Heart (tissue), 3 donors: Measurements from ENCODE around the genes CT47A3 and THOC2.

DNA sequence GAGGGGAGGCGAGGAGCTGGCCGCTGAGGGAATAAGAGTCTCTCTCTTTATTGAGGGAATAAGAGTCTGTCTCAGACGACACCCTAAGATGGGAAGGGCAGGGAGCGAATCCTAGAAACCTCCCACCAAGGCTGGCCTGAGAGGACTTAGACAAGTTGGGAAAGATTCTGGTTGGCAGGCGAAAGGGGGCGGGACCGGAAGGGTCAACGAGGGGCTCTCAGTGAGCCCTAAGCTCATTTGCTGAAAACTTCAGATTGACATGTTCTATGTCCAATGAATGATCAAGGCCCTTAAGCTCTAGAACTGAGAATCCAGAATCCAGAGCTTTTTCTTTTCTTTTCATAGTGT lies at the start of gene CT47A3:
Gene CT47A3 (minus strand): TSS at position 176 of the 348 bp plus-strand sequence.
- RAMPAGE, long total RNA, 2 experiments: no peak in any of the 2 experiments

GRCh38 chrX:123184704-123185079 lies 614 bp downstream of the GRIA3 start:
- RAMPAGE, long total RNA, 2 experiments: no peak in any of the 2 experiments

GRCh38 chrX:123613331-123613944 lies 119.4 kb downstream of the THOC2 start:
- RAMPAGE, long total RNA, 2 experiments: no peak in any of the 2 experiments

GRCh38 chrX:123627663-123628019 lies 105.2 kb downstream of the THOC2 start:
- RAMPAGE, long total RNA, 2 experiments: no peak in any of the 2 experiments

GRCh38 chrX:123648449-123648987 lies 84.3 kb downstream of the THOC2 start:
- RAMPAGE, long total RNA, 2 experiments: no peak in any of the 2 experiments

DNA sequence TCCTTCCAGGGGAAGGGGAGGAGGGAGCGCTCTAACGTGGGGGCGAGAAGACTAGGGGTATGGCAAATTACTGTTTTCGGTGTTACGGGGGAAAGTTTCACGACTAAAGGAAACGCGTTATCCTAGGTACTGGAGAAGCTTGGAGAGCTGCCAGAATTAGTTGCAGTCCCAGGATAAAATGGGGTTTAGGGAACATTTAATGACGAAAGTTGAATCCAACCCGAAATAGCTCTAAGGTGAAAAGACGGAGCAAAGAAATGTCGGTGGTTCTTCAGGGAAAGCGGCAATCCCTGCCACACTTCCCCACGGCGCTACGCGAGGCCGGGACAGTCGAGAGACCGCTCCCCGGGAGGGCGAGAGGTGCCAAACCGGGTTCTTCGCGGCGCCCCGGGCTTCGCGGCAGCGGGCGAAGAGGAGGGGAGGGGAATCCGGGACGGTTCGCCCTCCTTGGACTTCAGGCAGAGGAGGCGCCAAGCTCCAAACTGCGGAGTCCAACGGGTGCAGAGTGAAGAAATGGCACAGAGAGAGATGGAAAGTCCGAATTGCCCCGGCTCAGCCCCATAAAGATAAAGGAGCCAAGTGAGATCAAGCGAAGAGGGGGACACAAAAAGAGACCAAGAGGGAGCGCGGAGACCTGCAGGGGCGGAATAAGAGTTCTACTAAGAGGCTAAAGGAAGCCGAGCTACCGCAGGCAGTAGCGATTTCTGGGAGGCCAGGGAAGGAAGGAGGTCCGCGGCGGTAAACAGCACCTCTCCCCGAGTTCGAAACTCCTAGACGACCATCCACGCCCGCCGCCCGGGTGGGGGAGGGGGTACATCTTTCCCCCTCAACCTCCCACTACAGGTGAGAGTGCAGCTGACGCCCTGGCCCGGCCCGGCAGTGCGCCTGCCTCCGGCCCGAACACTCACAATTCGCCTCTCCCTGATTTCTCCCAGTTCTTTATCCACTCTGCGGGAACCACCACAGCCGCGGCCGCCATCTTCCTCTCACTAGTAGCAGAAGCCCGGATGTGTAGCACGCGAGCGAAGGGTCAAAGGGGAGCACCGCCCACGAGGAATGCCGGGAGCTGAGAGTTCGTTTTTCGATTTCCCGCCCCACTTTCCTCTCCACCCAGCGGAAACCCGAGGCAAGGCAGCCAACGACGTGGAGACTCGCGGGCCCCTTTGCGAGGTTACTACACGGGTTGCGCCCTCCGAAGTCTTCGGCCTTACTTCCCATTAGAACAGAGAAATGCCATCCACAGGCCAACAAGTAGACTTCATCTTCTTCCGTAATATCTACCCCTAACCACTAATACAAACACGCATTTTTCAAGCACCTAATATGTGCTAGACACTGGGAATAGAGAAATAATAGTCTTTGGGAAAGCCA lies at the start of gene THOC2:
Gene THOC2 (minus strand): TSS at position 1,009 of the 1,371 bp plus-strand sequence.
- RAMPAGE, long total RNA, 2 experiments: start-site peak on the minus strand in 2 of 2 experiments, centred at positions 989 to 998 of the sequence, 118 to 426 reads per replicate

GRCh38 chrX:124984119-124984639 lies 335.5 kb upstream of the TEX13C start:
- RAMPAGE, long total RNA, 2 experiments: no peak in any of the 2 experiments

- RAMPAGE, long total RNA, 2 experiments: no peak in any of the 2 experiments
These were observed 28.4 kb upstream of the DCAF12L1 start for GRCh38 chrX:126580951-126581569.

- RAMPAGE, long total RNA, 2 experiments: no peak in any of the 2 experiments
These were observed 7.7 kb downstream of the SASH3 start for GRCh38 chrX:129787505-129787878.

DNA sequence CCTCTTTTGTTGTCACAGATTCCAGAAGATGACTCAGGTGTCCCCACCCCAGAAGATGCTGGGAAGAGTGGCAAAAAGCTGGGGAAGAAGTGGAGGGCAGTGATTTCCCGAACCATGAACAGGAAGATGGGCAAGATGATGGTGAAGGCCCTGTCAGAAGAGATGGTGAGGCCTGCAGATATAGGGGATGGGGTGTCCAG lies 8.6 kb downstream of the SASH3 start:
- RAMPAGE, long total RNA, 2 experiments: no peak in any of the 2 experiments

- RAMPAGE, long total RNA, 2 experiments: no peak in any of the 2 experiments
These were observed 15.4 kb downstream of the SASH3 start for GRCh38 chrX:129795082-129795530.

- RAMPAGE, long total RNA, 2 experiments: no peak in any of the 2 experiments
These were observed 32.7 kb downstream of the BCORL1 start for GRCh38 chrX:130014909-130015759.

DNA sequence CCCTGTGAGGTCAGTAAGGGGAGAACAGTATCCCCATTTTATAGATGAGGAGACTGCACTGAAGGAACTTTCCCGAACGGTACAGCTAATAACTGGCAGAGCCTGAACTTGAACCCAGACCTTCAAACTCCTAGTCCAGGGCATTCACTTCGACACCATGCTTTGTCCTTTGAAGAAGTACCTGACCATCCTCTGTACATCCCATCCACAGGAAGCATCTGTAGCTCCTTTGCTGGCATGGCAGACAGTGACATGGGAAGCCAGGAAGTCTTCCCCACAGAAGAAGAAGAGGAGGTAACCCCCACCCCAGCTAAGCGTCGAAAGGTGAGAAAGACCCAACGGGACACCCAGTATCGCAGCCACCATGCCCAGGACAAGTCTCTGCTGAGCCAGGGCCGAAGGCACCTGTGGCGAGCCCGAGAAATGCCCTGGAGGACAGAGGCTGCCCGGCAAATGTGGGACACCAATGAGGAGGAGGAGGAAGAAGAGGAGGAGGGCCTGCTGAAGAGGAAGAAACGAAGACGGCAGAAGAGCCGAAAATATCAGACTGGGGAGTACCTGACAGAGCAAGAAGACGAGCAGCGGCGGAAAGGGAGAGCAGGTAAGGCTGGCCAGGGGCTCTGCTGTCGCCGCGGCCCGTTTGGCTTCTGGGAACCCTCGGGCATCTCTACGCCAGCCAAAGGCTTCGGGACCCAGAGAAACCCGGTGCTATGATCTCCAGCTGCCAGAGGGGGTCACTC lies 42.5 kb downstream of the BCORL1 start:
- RAMPAGE, long total RNA, 2 experiments: no peak in any of the 2 experiments

- RAMPAGE, long total RNA, 2 experiments: no peak in any of the 2 experiments
These were observed 20.8 kb downstream of the ELF4 start for GRCh38 chrX:130089518-130089954.

DNA sequence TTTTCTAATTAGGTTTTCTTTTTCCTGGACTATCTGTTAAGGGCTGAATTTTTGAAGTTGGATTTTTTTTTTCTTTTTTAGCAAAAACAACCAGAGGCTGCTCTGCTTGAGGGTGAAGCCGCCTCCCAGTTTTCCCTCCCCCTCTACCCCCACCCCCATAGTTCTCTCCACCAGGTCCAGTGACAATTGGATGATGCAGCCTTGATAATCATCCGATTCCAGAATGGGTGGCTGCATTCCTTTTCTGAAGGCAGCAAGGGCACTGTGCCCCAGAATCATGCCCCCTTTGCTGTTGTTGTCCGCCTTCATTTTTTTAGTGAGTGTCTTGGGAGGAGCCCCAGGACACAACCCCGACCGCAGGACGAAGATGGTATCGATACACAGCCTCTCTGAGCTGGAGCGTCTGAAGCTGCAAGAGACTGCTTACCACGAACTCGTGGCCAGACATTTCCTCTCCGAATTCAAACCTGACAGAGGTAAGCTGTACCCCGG lies 23.3 kb downstream of the ARHGAP36 start:
- RAMPAGE, long total RNA, 2 experiments: no peak in any of the 2 experiments

GRCh38 chrX:131278922-131279340 lies 10.2 kb downstream of the IGSF1 start:
- RAMPAGE, long total RNA, 2 experiments: no peak in any of the 2 experiments

- RAMPAGE, long total RNA, 2 experiments: no peak in any of the 2 experiments
These were observed 34.9 kb downstream of the OR13H1 start for GRCh38 chrX:131578429-131579460.

DNA sequence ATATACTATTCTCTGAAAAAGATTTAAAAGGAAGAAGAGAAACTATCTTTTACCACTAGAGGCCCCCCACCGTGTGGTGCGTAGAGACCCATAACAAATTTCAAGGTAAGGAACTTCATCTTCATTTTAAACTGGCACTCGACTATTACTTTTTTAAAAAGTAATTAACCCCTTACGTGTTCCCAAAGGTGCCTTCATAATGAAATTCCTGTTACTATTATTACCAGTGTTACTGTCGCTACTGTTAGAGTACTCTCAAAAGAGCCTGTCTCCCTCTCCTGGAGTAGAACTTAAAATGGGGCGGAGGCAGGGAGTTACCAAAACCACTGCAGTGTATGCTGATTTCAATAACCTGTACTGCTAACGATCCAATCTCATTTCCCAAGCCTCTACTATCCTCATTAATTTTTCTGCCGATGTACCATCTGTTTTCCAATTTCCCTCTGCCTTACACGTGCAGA lies 888 bp upstream of the STK26 start:
- RAMPAGE, long total RNA, 2 experiments: no peak in any of the 2 experiments

DNA sequence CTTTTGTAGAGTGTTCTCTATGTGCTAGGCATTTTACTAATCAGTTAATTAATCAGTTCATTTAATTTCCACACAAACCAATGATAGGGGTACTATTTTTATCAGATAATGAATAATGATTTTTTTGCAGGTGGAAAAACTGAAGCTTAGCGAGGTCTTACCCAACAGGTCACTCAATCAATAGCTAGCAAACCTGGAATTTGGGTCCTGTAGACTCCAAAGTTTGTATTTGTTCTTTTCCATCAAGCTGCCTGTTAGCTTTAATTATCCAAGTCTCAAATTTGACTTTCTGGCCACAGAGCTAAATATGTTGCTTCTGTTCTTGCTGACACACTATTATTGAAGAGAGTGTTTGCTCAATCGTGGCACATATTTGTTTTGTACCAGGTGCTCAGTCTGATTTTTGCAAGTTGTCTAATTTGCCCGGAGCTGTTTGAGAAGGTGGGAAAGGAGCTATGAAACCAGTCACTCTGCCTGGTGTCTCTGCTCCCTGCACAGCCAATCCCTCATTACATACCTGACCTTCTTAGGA lies 41.7 kb upstream of the FRMD7 start:
- RAMPAGE, long total RNA, 2 experiments: no peak in any of the 2 experiments

DNA sequence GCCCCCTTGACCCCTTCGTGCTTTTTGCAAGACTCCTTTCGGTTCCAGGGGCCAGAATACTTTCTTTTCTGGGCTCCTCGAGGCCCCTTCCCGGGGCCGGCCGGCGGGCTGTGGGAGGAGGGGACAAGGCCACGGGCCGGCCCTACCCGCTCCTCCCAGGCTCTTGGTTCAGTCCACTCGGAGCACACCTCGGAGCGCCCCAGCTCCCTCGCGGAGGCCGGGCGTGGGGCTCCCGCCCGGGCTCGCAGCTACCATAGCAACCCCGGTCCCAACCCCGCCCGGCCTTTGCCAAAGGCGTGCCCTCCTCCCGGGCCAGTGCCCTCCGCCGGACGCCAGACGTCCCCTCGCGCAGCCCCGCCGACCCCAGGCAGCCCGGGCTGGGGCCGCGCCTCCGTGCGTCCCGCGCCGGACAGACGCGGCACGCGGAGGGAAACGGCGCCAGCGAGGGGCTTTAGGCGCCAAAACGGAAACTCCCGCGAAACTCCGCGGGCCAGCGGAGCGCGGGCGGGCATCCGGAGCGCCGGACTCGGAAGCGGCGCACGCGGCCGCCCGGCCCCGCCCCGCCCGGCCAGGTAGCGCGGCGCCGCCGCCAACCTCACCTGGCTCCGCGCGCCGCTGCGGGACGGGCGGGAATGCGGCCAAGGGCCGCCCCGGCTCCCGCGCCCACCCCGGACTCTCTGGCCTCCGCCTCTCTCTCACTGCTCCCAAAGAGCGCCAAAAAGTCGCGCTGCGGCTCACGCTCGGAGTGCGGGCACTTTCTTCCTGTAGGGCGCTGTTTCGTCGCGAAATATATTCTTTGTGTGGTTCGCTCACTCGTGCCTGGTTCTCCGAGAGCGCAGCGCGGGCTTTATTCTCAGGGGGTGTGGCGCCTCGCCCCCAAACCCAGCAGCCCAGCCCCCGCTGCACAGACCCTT lies 634 bp upstream of the MBNL3 start:
- RAMPAGE, long total RNA, 2 experiments: no peak in any of the 2 experiments